Mononuclear cell (primary cell): ENCODE measurements around a stretch of chr12.

DNA sequence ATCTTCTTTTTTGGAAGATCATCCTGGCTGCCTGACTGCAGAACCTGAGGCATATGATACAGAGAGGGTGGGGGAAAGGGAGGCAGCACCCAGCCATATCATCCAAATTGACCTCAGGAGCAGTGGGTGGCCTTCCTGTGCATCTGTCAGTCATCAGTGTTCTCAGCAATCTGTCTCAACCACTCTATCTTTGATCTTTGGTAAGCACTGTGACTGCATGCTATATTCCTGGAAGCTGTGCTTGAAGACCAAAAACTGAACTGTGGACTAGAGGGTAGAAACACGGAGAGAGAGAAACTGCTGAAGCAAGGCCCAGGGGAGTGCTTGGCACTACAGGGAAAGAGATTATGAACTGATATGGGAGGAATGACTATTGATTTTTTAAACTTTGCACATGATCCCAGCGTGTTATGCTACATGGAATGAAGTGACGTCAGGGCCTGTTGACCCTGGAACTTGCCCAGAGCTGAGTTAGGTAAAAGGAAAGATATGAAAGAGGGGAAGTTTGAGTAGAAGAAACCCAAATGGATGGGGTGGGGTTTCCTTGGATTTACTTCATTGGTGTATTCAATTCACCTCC lies 171.5 kb downstream of the ASCL1 start:
- RRBS, result no CpG with 5 or more reads among the region's 3 CpGs

- RRBS, result no CpG with 5 or more reads among the region's 2 CpGs
Observed at GRCh38 chr12:103645126-103645711, 58.1 kb downstream of the STAB2 start.

DNA sequence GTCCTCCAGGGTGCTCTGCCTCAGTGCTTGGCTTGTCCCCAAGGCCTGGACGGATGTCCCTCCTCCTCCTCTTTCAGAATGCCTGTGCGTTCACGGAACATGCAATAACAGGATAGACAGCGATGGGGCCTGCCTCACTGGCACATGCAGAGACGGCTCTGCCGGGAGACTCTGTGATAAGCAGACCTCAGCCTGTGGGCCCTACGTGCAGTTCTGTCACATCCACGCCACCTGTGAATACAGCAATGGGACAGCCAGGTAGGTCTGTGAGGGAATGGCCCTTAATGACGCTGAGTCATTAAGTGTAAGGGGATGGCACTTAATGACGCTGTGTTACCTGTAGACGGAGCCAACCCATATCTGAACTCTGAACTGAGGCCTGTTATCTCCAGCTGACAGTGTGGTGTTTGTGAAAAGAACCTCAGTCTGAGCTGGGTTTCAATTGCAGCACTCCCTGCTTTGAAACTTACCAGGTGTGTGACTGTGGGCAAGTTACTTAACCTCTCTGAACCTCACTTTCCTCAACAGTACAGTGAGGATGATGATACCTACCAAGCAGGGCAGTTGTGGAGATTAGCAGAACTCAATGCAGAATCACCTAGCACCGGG lies 86.9 kb downstream of the STAB2 start:
- RRBS, result no CpG with 5 or more reads among the region's 12 CpGs

- RRBS, result no CpG with 5 or more reads among the region's 1 CpG
Observed at GRCh38 chr12:103838697-103839251, 2.3 kb downstream of the NT5DC3 start.

- RRBS, result no CpG with 5 or more reads among the region's 4 CpGs
Observed at GRCh38 chr12:103925182-103925764, 4.9 kb upstream of the HSP90B1 start.

DNA sequence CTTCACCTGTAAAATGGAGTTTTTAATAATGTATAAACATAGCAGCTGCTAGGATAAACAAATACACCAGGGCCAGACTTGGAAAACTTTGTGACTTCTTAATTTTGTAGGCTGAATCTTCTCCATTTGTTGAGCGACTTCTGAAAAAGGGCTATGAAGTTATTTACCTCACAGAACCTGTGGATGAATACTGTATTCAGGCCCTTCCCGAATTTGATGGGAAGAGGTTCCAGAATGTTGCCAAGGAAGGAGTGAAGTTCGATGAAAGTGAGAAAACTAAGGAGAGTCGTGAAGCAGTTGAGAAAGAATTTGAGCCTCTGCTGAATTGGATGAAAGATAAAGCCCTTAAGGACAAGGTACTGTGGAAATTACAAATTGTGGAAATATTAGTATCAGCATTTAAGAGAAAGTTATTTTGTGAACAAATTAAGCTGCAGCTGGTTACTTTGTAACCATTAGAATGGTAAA lies 12.8 kb downstream of the HSP90B1 start:
- RRBS, result no CpG with 5 or more reads among the region's 4 CpGs

GRCh38 chr12:104291599-104291956 lies 12.0 kb upstream of the EID3 start:
- RRBS, result no CpG with 5 or more reads among the region's 8 CpGs

- RRBS, result no CpG with 5 or more reads among the region's 18 CpGs
Observed at GRCh38 chr12:104292769-104293947, 10.4 kb upstream of the EID3 start.

- RRBS, result no CpG with 5 or more reads among the region's 5 CpGs
Observed at GRCh38 chr12:104321030-104321662, 17.6 kb downstream of the EID3 start.

GRCh38 chr12:104372029-104372561 lies 68.6 kb downstream of the EID3 start:
- RRBS, result no CpG with 5 or more reads among the region's 11 CpGs

- RRBS, result no CpG with 5 or more reads among the region's 1 CpG
Observed at GRCh38 chr12:104559727-104560244, 103.0 kb downstream of the CHST11 start.

DNA sequence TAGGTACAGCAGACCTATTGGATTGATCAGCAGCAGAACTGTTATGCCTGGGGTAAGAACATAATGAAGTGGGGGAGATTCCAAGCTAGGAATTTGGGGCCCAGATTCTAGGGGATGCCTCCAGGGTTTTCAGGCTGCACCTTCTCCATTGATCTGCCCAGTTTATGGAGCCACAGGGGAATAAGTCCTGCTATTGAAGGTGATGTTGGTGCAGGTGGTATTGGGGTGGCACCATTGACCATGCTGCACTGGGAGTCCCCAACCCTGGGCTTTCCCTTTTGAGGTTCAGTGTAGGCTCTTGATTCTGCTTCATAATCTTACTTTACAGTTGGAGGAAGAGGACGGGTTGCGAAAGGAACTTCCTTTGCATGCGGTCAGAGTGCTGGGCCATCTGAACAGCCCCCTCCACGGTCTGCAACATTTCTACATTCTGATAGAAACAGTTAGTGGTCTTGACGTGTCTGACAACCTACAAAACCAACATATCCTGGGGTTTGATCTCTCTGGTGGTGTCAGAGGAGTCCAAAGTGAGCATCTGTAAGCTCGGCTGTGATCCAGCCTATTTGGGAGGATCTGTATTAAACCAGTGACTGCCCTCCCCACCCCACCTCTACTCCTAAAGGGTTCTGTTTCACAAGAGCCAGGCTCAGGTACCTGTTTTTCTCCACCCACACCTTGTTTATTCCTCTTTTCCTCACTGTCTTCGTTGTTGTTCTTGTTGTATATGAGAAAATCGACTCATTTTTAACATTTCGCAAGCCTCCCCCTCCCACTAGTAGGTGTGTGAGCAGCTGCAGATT lies 113.0 kb downstream of the CHST11 start:
- RRBS, result no CpG with 5 or more reads among the region's 9 CpGs

DNA sequence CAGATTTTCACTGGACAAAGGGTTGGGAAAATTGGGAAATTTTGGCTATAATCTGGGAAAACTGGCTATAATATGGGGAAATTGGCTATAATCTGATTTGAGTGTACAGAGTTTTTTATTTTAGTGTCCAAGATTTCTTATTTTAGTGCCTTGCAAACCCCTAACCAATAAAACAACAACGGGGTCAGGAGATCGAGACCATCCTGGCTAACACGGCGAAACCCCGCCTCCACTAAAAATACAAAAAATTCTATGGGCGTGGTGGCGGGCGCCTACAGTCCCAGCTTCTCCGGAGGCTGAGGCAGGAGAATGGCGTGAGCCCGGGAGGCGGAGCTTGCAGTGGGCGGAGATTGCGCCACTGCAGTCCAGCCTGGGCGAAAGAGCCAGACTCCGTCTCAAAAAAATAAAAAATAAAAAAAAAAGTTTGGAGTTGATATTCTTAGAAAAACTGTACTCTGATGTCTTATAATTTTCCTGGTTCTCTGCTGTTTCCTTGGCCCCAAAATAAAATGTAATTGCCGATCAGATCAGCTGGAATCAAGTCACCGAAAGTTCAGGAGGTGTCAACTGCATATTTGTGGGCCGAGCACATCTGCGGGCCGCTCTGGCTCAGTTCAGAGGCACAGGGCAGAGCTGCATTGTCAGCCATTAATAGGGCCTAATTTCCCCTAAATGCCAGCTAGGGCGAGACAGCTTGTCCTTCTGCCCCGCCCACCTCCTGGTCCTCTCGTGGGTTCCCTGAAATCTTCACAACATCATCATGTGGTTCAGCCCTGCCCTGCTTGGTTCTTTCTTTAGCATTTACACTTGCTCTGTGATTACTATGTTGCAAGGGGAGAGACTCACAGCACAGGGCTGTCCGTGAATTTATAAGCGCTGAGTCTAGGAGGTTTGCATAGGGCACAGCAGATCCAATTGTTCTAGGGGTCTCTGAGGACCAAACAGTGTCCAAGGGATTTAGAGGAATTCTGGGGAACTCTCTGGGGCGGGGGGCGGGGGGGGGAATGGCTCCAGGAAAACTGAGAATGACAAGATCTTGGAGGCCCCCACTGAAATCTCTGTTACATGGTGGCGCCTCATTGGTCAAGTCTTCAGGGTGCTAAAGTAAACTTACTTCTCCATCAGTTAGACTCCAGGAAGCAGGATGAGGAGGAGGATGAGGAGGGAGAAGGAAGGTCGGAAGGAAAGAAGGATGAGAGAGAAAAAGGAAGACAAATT lies 148.8 kb downstream of the CHST11 start:
- RRBS, result no CpG with 5 or more reads among the region's 30 CpGs

- RRBS, result no CpG with 5 or more reads among the region's 36 CpGs
Observed at GRCh38 chr12:104720013-104721093, 237.7 kb downstream of the SLC41A2 start.

DNA sequence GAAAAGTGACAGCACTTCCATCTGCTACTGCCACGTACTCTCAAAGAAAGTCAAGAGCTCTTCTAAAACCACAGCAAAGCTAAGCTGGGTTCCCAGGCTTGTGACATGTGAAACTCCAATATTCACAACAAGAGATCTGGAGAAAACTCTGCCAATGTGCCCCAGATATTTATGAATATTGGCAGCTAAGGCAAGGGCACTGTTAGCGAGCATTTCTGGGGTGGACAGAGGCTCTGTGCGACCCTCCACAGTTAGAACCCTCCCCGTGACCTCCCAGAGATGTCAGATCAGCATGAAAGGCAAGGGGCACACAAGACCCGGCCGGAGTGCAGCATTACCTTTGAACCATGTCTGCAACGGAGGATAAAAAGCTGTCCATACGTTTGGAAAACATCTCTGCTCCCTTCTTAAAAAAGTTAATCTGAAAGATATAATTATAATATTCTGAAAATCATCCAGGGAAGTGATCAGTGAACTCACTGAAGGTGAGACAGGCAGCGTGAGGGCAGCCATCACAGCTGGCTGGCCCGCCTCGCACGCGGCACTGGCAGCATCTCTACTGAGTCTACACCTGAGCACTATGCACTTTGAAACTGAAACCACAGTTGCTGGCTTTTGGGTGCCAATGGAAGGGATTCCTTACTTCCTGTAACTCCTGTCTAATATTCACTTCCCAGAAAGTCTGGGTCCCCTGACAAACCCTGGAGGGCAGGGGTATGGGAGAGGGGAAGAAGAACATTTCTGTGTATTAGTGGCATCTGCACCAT lies 32.4 kb downstream of the APPL2 start:
- RRBS, result no CpG with 5 or more reads among the region's 13 CpGs

GRCh38 chr12:105331309-105331744 lies 836 bp downstream of the C12orf75 start:
- RRBS, result no CpG with 5 or more reads among the region's 8 CpGs

DNA sequence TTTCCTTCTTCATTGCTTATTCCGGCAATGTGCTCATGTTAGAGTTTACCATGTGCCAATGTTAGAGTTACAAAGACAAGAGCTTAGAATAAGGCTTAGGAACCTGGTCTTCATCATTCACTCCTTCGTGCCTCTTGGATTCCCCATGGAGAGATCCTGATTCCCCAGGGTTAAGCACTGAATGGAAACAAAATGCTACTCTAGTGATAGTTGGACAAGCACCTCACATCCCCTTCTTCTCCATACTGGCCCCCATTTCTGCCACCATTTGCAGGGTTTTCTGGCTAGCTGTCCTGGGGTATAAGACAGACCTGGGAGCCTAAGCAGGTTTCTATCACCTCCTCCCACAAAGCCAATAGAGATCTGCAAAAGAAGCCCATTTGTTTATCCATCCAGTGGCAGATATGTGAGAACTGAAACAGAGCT lies 244.2 kb downstream of the C12orf75 start:
- RRBS, result no CpG with 5 or more reads among the region's 2 CpGs

DNA sequence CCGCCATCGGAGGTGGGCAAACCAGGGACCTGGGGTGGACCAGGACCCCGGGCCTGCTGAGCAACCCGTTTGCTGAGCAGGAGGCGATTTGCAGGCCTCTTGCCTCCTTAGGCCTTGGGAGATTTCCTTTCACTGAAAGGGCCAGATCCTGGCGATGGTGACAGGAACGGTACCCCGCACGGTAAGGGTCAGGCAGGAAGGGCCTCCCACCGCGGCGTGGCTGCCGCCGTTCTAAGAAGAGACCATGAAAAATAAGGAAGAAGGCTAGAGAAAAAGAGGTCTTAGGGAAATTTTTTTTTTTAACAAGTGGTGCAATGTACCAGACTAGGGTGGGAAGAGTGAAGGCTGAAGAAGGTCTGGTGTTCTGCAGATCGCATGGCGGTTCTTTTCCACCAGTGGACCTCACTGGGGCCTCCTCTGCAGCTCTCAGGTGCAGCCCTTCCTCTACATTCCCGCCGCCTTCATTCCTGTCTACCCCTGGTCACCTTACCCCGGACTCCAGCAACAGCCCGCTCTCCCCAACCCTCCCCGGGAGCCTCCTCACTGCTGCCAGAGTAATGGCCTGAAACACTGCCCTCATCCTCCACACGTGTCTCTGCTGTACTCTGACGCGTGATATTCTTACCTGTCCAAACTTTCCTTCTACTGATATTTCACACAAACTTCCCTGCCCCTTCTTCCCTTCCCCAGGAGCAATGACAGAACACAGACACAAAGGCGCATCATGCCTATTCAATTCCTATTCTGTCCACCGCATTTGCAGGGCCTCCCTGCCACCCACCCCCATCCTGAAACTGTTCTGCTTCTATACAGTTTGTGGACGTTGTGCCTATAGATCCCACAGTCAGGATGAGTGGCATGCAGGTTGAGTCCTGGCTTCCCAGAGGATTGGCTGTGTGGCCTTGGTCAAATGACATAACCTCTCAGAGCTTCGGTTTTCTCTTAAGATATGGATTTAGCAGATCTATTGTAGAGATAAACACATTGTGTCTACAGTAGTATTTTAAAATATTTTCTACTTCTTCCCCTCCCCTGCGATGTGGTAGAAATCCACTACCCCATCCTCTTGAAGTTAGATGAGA lies 1.5 kb upstream of the NUAK1 start:
- RRBS, result 3% methylated on average over 1 of the region's 29 CpGs

GRCh38 chr12:106328439-106329095 lies 26.0 kb downstream of the TCP11L2 start:
- RRBS, result no CpG with 5 or more reads among the region's 11 CpGs

DNA sequence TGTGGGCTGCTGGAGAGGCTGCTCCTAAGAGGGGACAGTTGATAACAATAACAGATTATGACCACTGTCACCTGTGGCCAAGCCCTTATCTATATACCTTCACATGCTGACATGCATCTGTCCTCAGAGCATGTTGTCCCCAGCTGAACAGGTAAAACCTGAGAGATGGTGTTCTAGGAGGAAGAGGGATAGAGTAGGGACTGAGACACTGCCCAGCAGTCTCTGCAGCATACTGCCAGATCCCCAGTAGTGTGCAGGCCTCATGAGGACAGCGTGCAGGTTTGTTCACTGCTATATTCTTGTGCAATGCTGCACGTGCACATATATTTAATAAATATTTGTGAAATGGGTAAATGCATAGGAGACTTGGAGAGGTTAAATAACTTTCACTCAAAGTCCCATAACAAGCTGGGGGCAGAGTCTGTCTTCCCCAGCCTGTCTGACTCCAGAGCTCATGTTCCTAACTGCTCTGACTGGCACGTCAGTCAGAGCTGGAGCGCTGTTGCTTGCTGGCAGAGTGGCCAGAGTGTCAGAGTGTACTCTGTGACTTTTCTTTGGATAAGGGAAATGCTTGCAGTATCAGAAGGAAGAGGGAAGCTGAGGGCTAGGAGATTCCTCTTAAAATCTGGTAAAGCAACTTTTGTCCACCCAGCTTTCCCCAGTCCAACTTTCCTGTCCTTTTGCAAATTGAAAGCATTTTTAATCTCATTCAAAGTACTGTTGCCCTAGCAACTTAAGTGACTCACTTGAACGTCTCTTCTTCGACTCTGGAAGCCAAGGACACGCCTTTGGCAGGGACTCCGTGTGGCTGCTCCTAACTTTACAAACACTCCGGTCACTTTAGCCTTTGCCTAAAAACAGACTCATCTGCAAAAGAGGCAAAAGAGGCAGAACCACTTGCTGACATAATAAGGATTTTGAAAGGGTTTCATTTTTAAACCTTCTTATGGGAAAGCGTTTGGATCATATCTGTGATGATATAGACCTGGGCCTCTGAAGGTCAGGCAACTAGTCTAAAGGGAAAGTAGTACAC lies 14.9 kb upstream of the POLR3B start:
- RRBS, result no CpG with 5 or more reads among the region's 10 CpGs